Smooth muscle cell (in vitro differentiated cells): ENCODE measurements around the gene SSMEM1.

GRCh38 chr7:129167869-129168933, 20.2 kb upstream of the SMO start:
- RAMPAGE, long total RNA, result no peak

DNA sequence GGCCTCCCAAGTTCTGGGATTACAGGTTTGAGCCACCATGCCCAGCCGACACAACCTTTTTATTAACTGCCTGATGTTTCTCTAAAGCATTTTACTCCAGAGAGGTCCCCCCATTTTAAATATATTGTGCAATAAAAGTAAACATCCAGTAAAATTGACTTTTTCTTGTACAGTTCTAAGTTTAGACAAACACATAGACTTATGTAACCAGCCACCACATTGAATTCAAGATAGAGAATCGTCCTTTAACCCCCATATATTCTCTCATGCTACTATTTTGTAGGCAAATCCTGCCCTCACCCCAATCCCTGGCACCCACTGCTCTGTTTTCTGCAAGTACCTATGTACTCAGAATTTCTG, 12.8 kb downstream of the SMO start:
- RAMPAGE, long total RNA, result no peak

DNA sequence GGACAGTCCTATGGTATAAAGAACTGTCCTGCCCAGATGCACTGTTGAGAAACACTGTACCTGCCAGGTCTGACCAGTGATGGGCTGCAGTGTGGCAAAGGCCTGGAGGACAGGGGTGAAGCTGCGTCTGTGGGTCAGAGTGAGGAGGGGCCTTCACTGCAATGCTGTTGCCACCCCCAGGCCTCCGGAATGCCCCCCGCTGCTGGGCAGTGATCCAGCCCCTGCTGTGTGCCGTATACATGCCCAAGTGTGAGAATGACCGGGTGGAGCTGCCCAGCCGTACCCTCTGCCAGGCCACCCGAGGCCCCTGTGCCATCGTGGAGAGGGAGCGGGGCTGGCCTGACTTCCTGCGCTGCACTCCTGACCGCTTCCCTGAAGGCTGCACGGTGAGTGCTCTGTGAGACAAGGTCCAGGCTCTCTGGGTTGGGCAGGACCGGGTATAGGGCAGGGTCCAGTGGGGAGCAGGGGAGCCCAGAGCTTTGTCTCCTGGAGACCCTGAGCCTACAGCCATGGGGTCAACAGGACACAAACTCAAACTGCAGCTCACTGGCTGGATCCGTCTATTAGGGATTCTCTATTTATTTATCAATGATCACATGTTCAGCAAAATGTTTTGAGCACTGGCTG, 14.9 kb downstream of the SMO start:
- RAMPAGE, long total RNA, result no peak

GRCh38 chr7:129374975-129375450, 59.2 kb upstream of the STRIP2 start:
- RAMPAGE, long total RNA, result no peak

- RAMPAGE, long total RNA, result no peak
Measured at GRCh38 chr7:129770347-129770915, 158.9 kb downstream of the NRF1 start.

DNA sequence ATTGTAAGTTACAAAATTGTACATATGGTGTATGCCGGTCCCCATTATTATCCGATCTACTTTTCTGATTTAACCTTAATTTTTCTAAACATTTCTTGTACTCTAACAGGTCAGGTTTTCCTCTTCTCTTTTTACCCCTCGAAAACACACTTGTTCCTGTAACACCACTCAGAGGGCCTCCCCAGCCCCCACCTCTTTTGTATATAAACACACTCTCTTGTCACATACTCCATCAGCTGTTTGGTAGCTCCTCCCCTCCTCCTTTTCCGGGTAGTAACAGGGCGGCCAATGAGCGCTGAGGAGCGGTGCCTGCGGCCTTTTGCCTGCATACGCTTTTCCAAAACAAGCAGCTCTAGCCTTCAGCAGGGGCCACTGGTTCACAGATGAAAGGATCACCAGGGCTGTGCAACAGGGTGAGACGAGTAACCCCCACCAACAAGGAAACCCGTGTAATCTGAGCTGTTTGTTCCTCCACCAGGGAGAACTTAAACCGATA, 4.0 kb downstream of the UBE2H start:
- RAMPAGE, long total RNA, result no peak

DNA sequence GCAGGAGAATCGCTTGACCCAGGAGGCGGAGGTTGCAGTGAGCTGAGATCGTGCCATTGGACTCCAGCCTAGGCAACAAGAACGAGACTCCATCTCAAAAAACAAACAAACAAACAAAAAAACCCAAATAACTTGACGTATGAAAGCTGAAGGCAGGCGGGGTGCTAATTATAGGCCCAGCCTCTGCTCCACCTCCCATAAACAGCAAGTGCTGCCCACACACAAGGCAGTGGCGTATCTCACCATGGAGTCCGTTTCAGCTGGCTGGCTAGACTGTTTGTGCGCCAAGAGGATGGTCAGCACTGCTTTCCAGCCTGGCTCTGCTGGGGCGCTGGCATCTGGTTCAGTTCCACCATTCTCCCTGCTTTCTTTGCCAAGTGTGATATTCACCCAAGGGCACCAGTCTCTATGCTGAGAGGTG, 29.1 kb downstream of the ZC3HC1 start:
- RAMPAGE, long total RNA, result no peak

GRCh38 chr7:130071047-130071880, 930 bp downstream of the KLHDC10 start:
- RAMPAGE, long total RNA, result no peak

GRCh38 chr7:130132095-130133369, 62.2 kb downstream of the KLHDC10 start:
- RAMPAGE, long total RNA, result no peak

- RAMPAGE, long total RNA, result no peak
Measured at GRCh38 chr7:130135626-130136243, 65.4 kb downstream of the KLHDC10 start.

- RAMPAGE, long total RNA, result no peak
Measured at GRCh38 chr7:130140866-130141434, 64.3 kb downstream of the TMEM209 start.

- RAMPAGE, long total RNA, result no peak
Measured at GRCh38 chr7:130206141-130206516, 923 bp upstream of the TMEM209 start.

GRCh38 chr7:130207723-130208059, at the start of gene SSMEM1:
SSMEM1 (plus strand) TSS chr7:130207860.
- RAMPAGE, long total RNA, result no peak

GRCh38 chr7:130230421-130230897, 22.8 kb downstream of the SSMEM1 start:
- RAMPAGE, long total RNA, result no peak

DNA sequence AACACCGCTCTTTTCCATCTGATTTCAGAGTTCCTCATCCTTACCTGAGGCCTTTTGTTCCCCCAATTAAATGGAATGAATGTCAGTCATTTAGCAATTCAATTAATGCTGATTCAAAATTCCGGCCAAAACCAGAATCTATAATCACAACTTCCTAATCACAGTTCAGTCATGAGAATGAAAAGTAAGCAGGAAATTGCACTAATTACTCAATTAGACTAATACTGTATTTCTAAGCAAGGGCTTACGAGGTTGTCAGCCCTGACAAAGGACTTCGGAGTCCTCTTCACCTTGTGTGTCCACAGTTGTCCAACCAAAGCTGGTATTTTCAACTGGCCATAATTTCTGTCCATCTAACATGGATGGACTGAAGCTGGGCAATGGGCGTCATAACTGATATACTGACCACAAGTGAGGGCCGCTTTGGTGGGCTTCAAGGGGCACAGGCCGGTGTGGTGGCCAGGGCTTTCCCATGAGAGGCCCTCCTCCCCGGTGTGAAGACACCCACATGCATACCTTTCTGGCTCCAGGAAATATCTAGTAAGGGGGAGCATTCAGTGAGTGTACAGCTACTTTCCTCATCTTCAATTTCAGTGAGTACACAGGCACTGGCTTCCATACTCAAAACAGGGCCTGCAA, 17.5 kb downstream of the CPA1 start:
- RAMPAGE, long total RNA, result no peak

- RAMPAGE, long total RNA, result no peak
Measured at GRCh38 chr7:130513375-130513960, 21.6 kb downstream of the MEST start.

- RAMPAGE, long total RNA, result no peak
Measured at GRCh38 chr7:130527792-130528452, 36.0 kb downstream of the MEST start.

- RAMPAGE, long total RNA, result no peak
Measured at GRCh38 chr7:130529307-130529860, 37.5 kb downstream of the MEST start.

- RAMPAGE, long total RNA, result no peak
Measured at GRCh38 chr7:130531891-130532165, 39.9 kb downstream of the MEST start.

GRCh38 chr7:130560818-130561360, 69.0 kb downstream of the MEST start:
- RAMPAGE, long total RNA, result no peak